SK-MEL-5 (cell line): ENCODE measurements around the genes GNRH2 and OXT.

GRCh38 chr20:1927843-1928809 is 32.9 kb downstream of the SIRPA start:
RAMPAGE:
- cytosol, long total RNA = no peak
- long total RNA = no peak
- nucleus, long total RNA = no peak

RAMPAGE:
- cytosol, long total RNA = no peak
- long total RNA = no peak
- nucleus, long total RNA = no peak
Measured at GRCh38 chr20:1933115-1933833, 38.1 kb downstream of the SIRPA start.

DNA sequence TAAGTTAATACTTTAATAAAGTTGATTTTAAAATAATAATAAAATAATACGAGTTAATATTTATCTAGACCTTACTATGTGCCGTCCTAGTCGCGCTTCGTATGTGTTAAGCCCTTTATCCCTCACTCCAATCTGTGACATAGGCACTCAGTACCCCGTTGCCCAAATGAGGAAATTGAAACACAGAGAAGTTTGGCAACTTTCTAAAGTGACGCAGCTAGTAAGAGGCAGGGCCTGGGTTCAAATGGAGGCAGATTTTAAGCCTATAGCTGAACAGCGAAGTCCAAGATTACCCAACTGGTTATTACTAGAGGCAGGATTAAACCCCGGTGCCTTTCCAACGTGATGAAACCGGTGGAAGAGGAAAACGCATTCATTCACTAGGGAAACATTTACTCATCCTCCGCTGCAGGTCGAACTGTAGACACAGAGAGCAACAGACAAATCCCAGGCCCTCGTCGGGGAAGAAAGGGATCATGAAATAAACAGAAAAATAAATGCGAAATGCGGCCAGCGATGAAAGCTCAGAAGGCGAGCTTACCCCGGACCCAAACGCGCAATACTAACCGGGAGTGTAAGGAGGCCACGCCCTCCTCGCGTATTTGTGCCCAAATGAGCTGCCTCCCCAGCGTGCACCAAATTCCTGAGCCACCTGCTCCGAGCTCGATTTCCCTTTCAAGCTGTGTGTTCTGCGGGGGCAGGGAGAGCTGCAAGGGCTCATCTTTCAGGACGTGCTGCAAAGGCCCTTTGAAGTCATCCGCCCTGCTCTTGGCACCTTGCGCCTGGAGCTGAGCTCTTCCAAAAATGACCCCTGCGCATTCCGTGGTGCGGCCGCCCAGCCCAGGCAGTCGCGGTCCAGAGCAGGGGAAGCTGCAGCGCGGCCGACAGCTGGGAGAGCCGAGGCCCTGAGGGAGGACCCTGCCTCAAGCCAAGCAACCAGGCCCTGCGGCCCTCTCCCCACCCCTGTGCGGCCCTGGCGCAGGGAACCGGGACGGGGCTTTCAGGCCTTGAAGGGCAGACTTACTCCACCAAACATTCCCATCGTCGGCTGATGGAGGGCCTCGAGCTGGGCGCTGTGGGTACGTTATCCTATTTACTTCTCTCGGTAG is 46.9 kb downstream of the PDYN start:
RAMPAGE:
- cytosol, long total RNA = no peak
- long total RNA = no peak
- nucleus, long total RNA = no peak

GRCh38 chr20:1965383-1966099 is 28.3 kb downstream of the PDYN start:
RAMPAGE:
- cytosol, long total RNA = no peak
- long total RNA = no peak
- nucleus, long total RNA = no peak

RAMPAGE:
- cytosol, long total RNA = no peak
- long total RNA = no peak
- nucleus, long total RNA = no peak
Measured at GRCh38 chr20:2120814-2121934, 19.5 kb downstream of the STK35 start.

GRCh38 chr20:2255491-2256319 is 40.1 kb upstream of the TGM3 start:
RAMPAGE:
- cytosol, long total RNA = no peak
- long total RNA = no peak
- nucleus, long total RNA = no peak

DNA sequence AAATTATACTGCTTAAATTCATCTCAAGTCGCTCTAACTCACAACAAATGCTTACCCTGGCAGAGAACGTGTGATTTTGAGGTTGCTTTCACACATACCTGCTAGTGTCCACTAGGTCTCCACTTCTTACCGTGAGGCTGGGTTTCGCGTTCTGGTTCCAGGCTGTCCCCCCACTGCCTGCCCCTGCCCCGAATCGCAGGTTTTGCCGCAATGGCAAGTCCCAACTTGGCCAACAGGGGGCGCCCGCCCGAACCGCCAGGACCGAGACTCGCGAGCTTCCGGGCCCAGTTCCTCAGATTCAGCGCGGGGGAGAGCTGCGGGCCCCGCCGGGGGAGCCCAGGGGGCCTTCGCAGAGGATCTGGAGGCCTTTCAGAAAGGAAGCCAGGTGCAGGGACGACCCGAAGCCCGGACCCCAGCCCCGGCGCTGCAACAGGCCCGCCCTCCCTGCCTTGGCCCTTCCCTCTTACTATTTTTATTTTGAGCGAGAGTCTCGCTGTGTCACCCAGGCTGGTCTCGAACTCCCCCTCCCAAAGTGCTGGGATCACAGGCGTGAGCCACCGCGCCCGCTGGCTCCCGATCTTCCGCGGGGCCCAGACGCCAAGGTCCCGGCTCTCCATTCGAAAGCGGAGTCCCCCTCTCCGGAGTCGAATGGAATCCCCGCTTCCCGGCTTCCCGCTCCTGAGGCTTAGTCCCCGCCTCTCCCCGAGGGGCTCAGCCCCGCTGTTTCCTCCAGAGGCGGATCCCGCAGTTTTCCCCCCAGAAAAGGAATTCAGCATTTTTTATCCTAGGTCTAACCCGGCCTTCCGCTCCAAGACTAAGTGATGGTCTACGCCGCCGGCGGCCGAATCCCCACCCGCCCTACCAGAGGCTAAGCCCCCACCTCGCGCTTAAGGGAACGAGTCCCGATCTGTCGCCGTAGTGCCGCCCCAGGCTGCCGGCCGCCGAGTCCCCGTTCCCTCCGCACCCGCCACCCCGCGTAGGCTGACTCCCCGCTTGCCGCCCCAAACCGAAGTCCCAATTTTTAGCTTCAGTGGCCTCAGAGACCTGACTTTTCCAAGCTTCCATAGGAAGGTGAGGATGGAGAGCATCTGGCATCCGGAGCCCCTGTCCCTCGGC is 11.7 kb upstream of the TMC2 start:
RAMPAGE:
- cytosol, long total RNA = no peak
- long total RNA = no peak
- nucleus, long total RNA = no peak

DNA sequence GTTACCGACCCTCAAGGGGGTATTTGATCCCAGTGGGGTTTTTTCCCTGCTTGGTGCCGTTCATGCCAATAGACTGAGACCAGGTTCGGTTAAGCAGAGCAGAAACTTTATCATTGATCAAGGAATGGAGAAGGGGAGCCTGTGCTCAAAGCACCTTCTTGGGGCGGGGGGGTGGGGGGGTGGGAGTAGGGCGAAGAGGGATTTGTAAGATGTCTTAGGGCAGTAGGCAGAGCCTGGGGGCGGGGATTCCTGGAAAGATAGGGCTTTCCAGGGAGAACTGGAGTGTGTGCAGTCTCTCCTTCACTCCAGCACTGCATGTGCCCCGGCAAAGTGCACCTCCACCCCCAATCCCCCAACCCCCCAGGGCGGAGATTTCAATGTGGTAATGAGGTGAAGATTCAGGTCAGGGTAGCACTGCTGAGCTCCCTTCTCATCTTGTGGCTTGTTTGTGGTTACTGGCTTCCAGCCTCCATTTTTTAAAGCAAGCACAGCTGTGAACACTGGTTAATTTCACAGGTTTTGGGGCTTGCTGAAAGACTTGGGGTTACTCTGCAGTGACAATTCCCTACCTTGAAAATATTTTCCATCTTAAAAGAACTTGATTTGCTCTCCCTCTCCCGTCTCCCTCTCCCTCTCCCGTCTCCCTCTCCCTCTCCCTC is 5.9 kb downstream of the TMEM239 start:
RAMPAGE:
- cytosol, long total RNA = no peak
- long total RNA = no peak
- nucleus, long total RNA = no peak

GRCh38 chr20:2836005-2836582 is 4.4 kb downstream of the PCED1A start:
RAMPAGE:
- cytosol, long total RNA = no peak
- long total RNA = no peak
- nucleus, long total RNA = no peak

DNA sequence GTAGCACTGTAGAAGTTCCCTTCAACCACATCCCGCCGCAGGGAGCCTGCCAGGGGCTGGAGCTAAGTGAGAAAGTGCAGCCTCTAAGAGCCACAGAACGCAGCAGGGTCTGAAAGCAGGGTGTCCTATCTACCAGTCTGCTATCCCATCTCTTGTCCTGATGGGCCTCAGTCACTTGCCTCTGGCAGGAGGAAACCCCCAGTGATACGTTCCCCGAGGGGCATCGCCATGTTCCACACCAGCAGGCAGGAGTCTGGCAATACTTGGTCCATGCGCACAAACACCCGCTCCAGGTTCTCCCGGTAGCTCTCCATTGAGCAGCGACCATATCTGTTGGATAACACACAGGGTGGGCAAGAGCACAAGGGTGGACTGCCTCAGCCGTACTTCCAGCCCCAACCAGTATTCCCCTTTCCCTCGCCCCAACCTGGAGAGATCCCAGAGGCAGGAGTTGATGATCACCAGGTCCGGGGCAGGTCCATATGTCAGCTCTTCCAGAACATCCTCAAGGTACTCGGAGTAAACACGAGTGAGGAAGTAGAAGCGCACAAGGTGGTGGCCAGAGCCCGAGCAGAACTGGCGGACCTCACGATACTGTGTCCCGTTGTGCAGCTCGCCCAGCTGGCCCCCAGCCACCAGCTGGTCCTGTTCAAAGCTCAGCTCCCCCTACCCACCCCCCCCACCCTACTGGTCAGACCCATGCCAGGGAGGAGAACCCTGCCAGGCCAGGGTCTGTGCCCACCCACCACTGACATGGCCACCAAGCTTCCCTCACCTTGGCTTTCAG is 1.8 kb downstream of the PCED1A start:
RAMPAGE:
- cytosol, long total RNA = no peak
- long total RNA = no peak
- nucleus, long total RNA = no peak

GRCh38 chr20:3043149-3044006 is at the start of gene GNRH2:
Gene GNRH2, plus strand, starts transcription at chr20:3043622.
RAMPAGE:
- cytosol, long total RNA = no peak
- long total RNA = no peak
- nucleus, long total RNA = no peak

RAMPAGE:
- cytosol, long total RNA = no peak
- long total RNA = no peak
- nucleus, long total RNA = no peak
Measured at GRCh38 chr20:3046153-3046682, 366 bp downstream of the MRPS26 start.

DNA sequence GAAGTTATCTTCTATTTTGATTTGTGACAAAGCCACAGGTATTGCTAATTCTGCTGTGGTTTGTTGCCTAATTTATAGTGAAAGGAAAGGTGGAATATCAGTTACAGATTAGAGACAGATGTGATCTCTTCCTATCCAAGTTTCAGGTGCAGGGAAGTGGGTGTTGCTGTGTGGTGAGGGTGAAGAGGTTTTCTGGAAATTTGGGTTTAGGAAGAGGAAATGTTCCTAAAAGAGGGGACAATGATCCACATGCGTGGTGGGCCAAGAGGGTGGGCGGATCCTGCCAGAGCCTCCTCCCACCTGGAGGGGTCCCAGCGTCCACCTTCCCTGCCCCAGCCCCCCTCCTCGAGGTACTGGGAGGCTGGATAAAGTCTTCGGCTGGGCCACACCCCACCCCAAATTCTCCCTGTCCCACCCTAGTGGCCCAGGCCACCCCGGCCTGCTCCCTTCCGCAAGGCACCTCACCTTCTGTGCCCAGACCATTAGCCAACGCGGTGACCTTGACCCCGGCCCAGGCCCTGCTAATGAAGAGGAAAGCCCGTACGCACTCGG is 382 bp upstream of the OXT start:
RAMPAGE:
- cytosol, long total RNA = no peak
- long total RNA = no peak
- nucleus, long total RNA = no peak

RAMPAGE:
- cytosol, long total RNA = no peak
- long total RNA = no peak
- nucleus, long total RNA = no peak
Measured at GRCh38 chr20:3071514-3071703, at the start of gene OXT. Gene OXT, plus strand, starts transcription at chr20:3071620.

DNA sequence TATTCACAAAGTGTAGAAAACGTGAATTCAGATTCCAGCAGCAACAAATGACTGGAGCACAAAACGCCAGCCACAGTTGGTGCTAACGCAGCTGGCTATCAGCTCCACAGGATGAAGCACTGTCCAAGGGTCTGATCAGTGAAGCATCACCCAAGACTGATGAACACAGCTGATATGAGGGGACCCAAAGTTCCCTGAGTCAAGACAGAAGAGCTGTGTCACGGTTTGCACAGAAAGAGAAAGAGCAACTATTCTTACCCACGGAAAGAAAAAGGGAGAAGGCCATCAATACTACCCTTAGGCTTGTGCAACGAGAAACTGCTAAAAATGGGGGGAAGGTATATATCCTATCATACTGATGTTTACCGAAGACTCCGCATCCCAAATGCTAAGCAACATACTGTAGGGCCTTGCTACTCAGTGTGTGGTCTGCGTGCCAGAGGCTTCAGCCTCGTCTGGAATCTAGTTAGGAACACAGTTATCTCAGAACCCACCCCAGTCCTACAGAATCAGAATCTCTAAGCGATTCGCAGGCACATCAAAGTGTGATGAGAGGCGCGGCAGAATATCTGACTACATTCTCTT is 689 bp downstream of the FASTKD5 start:
RAMPAGE:
- cytosol, long total RNA = no peak
- long total RNA = no peak
- nucleus, long total RNA = no peak

DNA sequence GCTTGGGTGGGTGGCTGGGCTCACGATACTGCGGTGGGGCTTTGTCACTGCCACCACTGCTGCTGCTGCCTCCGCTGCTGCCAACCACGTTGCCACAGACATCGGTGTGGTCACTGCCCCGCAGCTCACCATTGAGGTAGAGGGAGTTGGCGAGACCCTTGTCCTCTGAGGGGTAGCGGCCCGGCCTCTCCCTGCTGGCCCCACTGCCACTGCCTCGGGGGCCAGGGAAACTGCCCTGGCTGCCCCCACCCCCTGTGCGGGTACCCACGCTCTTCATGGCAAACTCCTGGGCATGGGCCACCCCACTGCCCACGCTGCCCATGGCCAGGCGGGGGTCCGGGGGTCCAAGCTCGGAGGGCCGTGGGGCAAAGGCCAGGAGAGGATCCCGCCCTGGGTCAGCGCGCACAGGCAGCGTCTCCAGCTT is 6.6 kb downstream of the LZTS3 start:
RAMPAGE:
- cytosol, long total RNA = no peak
- long total RNA = no peak
- nucleus, long total RNA = no peak

DNA sequence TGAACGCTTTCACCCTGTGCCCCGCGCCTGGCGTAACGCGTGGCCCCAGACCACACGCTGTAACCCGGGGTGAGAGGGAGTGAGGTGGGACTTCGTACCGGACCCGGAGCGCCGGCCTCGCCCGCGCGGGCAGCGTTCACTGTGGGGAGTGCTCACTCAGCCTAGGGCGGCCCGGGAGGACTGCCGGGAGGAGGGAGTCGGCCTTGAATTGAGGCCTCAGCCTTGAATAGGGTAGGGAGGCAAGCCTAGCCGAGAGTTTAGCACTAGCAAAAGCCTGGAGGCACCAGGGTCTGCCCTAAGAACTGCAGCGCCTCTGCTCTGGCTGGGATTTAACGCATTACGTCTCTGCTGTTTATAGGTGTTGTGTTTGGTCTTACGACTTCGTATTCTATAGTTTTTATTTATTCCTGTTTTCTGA is 891 bp upstream of the LZTS3 start:
RAMPAGE:
- cytosol, long total RNA = no peak
- long total RNA = no peak
- nucleus, long total RNA = no peak

DNA sequence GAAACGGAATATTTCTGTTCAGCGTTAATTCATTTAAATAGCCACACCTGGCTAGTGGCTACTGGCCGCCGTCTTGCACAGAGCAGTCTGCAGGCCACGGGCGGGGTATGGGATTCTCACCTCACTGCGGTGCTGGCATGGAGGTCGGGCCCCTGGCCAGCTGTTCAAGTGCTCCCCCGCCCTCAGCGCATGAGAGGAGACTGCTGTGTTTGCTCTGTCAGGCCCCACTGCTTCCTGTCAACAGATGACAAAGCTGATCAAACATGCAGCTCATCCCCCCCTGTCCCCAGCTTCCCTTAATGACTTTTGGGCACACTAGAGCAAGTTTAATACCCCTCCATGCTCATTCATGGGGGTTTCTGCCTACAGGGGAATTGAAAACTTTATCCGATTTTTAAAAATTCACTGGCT is 13.5 kb downstream of the ITPA start:
RAMPAGE:
- cytosol, long total RNA = no peak
- long total RNA = no peak
- nucleus, long total RNA = no peak

GRCh38 chr20:3326788-3327290 is 80.6 kb downstream of the DNAAF9 start:
RAMPAGE:
- cytosol, long total RNA = no peak
- long total RNA = no peak
- nucleus, long total RNA = no peak

DNA sequence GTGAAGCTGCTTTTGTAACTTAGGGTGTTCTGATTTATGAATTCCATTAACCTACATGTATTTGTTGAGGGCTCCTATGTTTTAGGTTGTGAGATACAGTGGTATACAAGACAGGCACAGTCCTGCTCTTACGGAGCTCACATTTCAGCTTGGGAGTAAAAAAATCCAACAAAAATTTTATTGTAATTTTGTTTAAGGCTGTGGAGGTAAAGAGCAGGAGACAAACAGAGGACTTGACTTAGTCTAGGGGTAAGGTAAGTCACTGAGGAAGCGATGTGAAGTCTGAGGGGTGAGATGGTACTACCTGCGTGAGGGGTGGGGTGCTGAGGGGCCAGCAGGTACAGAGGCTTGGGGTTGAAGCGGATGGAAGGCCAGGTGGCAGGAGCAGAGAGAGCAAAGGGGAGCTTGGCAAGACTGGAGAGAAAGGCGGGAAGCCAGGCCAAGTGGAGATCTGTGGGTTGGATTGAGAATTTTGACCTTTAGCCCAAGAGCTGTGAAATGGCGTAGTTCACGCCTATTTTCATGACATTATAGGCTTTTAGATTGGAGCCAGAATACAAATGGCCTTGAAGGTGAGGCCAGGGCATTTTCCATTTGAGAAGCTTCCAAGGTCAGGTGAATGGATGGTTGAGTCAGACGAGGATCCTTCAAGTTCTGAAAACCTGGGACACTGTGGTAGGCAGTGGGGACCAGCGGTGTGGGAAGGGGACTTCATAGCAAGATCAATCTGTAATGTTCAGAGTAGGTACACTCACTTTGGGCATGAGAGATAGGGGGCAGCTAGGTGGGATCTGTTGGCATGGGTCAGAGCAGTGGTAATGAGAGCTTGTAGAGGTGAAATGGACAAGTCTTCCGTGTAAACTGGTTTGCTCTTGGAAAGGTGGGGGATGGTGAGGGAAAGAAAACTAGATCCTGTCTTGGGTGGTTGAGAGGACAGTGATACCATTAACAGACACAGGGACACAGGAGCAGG is 2.5 kb downstream of the ATRN start:
RAMPAGE:
- cytosol, long total RNA = no peak
- long total RNA = no peak
- nucleus, long total RNA = no peak